Vagina (tissue), 1 donor: Measurements from ENCODE around the genes GJA1 and SERINC1.

DNA sequence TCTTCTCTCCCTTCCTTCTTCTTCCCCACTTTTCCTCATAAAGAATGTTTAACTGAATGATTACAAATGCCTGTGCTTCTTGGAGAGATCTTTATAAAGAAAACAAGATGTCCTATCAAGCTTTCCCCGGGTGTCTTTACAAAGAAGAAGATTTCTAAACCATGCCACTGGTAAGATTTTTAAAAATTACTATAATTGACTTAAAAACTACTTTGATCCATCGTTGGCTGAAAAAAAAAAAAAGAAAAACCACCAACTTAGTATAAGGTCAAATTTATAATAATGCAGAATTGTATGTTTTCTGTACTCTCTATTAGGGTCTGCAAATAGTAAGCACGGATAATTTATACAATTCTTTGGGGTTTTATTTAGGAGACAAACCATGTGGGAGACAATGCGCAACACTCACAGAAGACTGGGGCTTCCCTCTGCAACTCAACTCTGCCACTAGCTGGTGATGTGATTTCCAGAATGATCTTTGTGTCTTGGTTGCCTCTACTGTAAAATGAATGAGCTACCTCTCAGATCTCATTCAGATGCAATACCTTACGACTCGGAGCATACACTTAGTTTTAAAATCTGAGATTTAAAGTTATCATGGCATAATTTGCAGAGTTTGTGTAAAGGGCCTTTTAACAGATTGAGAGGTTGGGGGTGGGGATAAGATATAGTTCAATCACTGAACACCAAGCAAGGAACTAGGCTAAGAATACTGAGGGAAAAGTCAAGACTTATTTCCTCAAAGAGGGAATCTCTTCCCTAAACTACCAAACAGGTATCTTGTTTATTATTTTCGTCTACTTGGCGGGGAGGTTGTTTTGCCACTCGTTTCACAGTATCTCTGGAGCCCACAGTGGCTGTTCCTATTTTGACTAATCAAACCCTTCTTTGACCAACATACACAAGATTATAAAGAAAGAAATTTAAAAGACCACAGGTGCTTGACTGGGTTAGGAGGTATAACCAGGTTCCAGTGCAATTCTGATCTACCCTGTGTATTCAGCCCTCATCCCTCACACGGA lies 6.3 kb downstream of the MAN1A1 start:
- PRO-cap: no peak
- RAMPAGE, long total RNA: no peak

- PRO-cap: no peak
- RAMPAGE, long total RNA: no peak
These were observed 2.1 kb downstream of the MAN1A1 start for GRCh38 chr6:119347330-119347964.

- PRO-cap: unidirectional peak, plus-strand start at chr6:119348903
- RAMPAGE, long total RNA: no peak
These were observed 1.1 kb downstream of the MAN1A1 start for GRCh38 chr6:119348244-119349145.

DNA sequence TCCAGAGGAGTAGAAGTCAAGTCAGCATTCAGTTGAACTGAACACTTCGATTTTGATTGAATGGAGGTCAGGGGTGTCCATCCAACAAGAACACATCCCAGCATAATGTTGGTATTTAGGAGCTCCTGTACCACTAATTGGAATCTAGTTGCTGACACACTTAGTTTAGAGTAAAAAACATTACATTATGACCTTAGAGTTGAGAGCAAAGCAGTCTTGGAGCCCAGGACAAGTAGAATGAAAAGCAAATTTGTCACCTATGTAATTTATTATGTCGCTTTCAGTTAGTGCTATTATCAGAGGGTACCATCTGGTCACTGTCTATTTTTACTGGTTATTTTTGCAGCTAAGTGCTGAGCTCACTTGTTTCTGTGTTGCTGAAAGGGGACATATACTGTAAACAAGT lies 148.4 kb upstream of the MAN1A1 start:
- PRO-cap: no peak
- RAMPAGE, long total RNA: no peak

GRCh38 chr6:121257176-121257507 lies 77.1 kb downstream of the TBC1D32 start:
- PRO-cap: no peak
- RAMPAGE, long total RNA: no peak

- PRO-cap: bidirectional peak, plus-strand start at chr6:121435683, minus-strand start at chr6:121435526
- RAMPAGE, long total RNA: start-site peak on the plus strand at chr6:121435660-121435788, 1,523 reads
These were observed at the start of gene GJA1 for GRCh38 chr6:121435392-121436026. TSS of gene GJA1 (plus strand) at chr6:121435646.

DNA sequence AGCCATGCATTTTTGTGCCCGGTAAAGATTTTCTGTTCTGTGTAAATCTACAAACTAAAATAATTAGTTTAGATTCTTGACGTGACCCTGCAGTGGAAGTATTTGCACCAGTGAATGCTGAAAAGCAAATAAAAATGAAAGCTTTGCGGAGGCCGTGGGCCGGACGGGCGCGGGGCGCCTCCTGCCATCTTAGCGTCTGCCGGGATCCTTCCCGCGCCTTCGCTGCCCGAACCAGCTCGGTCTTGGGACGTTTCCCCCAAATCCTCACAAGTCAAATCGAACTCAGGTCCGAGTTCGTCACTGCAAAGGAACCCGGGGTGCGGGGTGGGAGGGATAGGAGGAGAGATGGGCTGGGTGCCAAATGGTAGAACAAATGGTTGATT lies 1.5 kb downstream of the GJA1 start:
- PRO-cap: bidirectional peak, plus-strand start at position 300 of the sequence, minus-strand start at position 244 of the sequence
- RAMPAGE, long total RNA: no peak

GRCh38 chr6:121522196-121522645 lies 86.8 kb downstream of the GJA1 start:
- PRO-cap: unidirectional peak, plus-strand start at chr6:121522447; unidirectional peak, minus-strand start at chr6:121522480
- RAMPAGE, long total RNA: no peak

DNA sequence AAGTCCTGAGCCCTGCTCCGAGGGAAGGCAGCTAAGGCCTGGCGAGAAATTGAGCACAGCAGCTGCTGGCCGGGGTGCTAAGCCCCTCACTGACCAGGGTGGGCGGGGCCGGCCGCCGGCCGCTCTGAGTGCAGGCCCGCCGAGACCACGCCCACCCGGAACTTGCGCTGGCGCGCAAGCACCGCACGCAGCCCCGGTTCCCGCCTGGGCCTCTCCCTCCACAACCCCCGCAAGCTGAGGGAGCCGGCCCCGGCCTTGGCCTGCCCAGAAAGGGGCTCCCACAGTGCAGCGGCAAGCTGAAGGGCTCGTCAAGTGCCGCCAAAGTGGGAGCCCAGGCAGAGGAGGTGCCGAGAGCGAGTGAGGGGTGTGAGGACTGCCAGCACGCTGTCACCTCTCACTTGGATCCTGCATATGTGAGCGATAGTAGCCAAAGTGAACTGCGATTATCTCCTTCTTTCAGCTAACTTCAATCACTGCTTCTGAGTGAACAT lies 251.2 kb downstream of the GJA1 start:
- PRO-cap: no peak
- RAMPAGE, long total RNA: no peak

DNA sequence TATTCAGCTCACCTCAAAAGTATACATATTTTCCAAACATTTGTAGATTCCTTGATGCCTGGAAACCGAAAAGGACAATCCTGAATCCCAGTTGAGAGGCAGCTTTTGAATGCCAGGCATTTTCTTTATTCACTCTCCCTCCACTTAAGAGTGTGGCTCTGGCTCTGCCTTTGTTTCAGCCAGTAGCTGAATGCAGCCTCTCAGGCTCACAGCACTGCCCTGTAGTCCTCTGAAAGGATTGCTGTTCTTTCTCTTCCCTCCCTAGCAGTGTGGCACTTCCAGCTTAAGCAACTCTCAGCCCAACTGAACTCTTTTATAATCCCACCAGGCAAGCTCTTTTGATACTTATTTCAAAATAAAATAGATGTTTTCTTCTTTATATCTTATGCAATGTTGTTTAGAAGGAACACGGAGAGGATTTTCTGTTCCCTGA lies 415.6 kb downstream of the GJA1 start:
- PRO-cap: unidirectional peak, minus-strand start at position 269 of the sequence
- RAMPAGE, long total RNA: no peak

DNA sequence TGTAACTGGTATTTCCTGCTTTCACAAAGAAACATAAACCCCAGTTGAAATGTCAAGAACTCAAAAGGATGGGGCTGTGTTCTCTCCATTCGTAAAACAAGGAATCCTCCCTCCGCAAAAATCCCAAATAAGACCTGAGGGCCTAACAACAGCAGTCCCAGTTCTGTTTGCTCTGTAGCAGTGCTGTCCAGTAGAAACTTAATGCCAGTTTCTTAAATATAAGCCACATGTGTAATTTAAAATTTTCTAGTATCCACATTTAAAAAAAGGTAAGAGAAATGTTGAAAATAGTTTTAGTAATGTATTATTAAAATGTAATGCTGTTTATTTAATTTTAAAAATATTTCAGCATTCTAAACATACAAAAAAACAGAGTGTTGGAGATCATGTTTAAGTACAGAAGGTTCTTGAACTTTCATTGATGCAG lies 421.0 kb downstream of the GJA1 start:
- PRO-cap: no peak
- RAMPAGE, long total RNA: no peak

- PRO-cap: no peak
- RAMPAGE, long total RNA: no peak
These were observed 391.1 kb upstream of the HSF2 start for GRCh38 chr6:122008310-122008827.

DNA sequence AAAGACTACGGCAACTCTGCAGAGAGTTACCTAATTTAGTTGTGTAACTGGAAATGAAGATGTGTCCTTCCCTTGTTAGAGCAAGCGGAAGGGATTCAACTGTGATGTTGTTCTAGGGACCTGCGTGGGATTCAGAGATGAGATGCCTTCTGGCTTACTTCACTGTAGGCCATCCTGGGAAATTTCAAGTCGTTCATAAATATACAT lies 370.9 kb upstream of the HSF2 start:
- PRO-cap: no peak
- RAMPAGE, long total RNA: no peak

DNA sequence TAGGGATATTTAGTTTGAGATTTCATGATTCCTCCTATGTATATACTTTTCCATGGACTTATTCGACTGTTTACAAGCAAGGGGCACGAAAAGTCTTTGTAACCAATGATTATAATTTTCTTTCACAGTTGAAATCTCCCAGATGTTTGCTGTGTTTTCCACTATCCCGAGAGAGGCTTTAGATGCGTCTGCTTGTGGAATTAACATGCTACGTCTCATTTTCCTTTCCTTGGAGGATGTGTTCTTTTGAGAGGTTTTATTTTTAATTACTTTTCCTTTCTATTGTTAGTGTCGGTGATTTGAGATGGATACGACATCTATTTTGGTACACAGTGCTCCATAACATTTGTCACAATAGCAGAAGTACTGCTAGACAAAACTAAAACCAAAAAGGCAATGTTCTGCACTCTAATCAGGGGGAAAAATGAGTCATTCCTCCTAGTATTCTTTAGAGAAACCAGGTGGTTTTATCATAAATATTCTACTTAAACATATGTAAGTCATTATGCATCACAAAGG lies 356.2 kb upstream of the HSF2 start:
- PRO-cap: no peak
- RAMPAGE, long total RNA: no peak

GRCh38 chr6:122470959-122472160 lies at the start of gene SERINC1:
TSS of gene SERINC1 (minus strand) at chr6:122471807.
- PRO-cap: unidirectional peak, plus-strand start at chr6:122471236; bidirectional peak, plus-strand start at chr6:122471937, minus-strand start at chr6:122471807
- RAMPAGE, long total RNA: start-site peak on the minus strand at chr6:122471763-122471807, 664 reads; start-site peak on the plus strand at chr6:122471921-122471934, 8 reads

DNA sequence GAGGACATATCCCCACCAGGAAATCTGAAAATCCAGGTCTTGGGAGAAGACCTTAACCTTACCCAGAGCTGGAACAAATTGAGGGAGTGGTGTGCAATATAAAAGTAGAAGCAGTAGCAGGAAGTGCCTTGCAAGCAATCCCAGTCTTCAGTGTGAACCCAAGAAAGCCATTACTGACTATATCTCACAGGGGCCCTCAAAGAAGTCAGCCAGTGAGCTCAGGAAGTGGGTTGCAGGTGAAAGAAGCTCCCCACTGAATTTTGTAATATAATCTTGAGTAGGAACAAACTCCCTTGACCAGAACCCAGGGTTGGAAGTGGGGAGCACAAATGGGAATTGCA lies 41.8 kb upstream of the PKIB start:
- PRO-cap: no peak
- RAMPAGE, long total RNA: no peak

DNA sequence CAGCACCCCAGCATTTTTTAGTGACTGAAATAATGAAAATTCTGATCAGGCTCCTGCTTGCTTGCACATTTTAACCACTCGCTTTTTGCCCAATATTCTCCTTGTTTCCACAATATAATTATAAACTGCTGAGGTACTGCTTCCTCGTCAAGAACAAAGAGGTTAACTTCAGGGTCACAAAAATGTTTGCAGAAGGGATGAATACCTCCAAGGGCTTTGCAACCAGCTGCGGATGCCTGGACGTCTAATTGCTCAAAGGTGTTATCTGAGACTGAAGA lies 506 bp upstream of the SMPDL3A start:
- PRO-cap: no peak
- RAMPAGE, long total RNA: no peak

DNA sequence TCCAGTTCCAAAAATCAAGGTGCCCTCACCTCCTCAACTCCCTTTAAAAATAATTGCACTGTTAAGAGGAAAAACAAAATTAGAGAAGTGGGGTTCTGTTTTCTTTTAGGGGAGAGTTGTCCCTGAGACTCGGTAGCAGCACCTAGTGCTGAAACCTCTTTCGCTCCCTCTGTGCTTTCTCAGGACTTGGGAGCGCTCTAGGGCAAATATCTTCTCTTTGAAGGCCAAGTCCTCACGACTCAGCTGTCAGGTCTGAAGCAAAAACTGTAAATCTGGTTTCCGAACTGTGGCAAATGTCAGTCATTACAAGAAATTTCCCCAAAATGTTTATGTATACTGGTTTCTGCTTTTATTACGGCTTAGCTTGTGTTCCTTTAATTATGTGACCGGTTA lies 1.3 kb downstream of the SMPDL3A start:
- PRO-cap: unidirectional peak, minus-strand start at position 171 of the sequence
- RAMPAGE, long total RNA: no peak

DNA sequence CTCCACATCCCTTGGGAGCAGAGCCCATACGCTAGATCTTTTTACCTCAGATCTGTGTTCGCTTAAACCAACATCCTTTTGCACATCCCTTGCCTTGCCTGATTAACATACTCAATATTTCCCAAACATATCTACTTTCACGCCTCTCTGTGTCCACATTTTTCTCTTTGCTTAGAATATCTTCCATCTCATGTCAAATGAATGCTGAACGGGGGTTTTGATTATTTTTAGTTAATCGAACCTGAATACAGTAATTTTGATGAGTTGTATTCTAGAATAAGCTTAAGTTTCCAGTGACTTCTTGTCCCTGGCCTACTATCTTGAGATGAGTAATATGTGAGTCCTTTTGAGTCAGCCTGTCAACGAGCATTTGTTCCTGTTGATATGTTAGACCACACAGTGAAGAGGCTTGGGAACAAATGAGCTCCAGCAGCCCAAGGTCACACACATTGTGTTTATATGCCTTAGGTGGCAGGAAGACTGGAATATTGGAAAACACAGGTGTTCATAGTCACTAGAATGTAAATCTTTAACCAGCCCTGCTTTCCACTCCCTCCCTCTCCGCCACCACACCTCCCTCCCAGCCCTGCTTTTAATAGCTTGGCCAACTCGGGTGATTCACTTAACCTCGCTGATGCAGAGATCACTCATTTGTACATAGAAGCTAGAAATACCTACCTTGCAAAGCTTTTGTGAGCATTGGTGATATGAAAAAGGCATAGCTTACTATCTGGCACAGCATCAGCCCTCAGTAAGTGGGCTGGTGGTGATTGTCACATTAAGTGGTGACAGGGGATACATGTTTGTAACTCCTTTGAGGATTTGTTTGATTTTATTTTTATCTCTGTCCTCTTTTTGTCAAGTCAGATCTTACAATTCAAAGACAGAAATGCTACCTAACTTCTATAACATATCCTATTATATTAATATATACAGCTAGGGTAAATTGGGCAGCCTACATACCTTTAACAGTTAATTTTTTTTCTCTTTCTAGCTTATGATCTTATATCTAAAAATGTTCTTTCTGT lies 9.2 kb downstream of the SMPDL3A start:
- PRO-cap: no peak
- RAMPAGE, long total RNA: no peak

DNA sequence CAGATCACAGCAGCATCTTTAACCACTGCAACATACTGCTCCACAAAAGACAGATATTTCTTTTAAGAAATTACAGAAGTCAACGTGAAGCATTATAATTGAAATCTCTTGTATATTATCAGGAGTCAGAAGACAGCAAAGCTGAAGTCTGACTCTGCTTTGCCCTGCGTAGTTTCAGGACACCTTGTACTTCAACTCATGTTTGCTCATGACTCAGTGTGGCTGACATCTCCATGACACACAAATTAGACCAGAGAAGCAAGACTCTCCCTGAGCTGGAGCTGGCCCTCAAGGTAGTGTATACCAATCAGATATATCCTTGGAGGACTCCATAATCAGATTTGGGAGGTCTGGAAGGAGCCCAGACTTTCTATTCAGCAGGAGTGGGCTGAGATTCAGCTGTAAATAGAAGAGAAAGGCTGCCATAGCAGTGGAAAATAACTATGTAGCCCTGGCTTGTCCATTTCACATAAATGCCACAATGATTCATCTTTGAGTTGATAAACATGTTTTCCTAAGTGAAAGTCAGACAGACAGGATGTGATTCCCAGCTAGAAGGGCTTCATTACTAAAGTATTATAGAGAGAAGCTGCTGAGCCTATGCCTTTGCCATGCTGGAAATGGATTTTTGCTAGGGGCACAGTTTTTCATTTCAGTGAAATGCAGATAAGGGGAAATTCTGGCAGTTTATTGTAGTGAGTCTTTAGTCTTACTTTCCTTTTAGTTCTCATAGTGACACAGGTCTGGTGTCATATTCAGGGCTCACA lies 95.1 kb downstream of the CLVS2 start:
- PRO-cap: no peak
- RAMPAGE, long total RNA: no peak